Frontal cortex (tissue), 2 donors: ENCODE measurements around a stretch of chr19.

DNA sequence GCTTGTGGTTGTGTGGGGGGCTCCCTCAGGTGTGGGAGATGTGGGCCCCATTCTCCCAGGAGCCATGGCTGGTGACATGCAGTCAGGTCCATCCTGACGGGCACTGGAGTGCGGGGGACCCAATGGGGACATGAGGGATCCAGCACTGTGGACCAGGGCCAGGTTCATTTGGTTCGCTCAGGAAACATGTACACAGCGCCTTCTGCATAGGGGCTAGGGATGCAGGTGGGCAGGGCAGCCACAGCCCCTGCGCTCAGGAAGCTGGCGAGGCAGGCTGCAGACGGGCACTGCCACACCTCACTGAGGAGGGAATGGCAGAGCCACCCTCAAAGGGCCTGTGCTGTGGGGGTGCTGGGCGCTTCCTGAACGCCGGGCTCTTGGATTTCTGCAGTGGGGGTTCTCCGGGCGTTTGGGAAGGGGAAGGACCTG, 10.3 kb downstream of the GNA11 start:
- RAMPAGE, long total RNA = no peak

DNA sequence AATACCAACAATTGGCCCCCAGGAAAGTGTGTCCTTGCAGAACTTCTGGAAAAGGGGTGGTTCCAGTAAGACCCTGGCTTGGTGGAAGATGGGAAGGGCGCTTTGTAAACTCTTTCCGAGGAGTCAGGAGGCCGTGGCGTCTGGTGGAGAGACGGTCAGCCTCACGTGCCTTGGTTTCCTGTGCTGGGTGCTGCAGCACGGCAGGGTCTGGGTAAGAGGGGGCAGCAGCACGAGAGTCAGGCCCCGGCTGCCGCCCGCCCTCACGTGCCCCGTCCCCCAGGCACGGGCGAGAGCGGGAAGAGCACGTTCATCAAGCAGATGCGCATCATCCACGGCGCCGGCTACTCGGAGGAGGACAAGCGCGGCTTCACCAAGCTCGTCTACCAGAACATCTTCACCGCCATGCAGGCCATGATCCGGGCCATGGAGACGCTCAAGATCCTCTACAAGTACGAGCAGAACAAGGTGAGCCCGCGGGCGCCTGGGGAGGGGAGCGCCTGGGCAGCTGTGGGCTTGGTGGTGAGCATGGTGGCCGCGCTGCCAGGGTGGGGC, 15.8 kb downstream of the GNA11 start:
- RAMPAGE, long total RNA = no peak

GRCh38 chr19:3133325-3134163, 2.3 kb upstream of the GNA15 start:
- RAMPAGE, long total RNA = no peak

DNA sequence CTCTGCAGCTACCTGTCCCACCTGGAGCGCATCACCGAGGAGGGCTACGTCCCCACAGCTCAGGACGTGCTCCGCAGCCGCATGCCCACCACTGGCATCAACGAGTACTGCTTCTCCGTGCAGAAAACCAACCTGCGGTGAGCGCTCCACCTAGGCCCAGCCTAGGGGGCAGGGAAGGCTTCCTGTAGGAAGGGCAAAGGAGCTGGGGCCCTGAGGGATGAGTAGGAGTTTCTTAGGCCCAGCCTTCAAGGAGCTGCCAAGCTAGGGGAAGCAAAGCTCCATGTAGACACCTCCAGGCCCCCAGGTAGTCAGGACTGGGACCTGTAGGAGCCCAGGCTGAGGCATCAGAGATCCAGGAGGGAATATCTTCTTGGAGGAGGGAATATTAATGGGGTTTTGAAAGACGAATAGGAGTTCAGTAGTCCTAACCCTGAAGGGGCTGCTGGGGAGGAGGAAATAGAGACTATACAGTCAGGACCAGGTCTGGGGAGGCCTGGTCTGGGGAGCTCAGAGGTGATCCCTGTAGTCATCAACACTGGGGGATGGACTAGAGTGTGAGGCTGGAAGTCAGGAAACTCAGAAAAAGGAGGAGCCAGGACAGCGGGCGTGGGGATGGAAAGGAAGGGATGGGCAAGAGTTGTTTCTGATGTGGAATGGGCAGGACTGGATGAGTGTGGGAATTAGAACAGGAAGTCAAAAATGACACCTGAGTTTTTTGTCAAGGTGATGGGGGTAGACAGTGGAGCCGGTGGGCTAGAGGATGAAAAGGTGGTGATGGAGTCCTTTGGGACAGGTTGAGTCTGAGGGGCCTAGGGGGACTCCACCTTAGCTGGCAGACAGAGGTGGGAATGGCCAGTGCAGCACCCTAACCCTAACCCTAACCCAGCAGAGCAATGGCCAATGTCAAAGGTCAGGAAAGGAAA, 16.1 kb downstream of the GNA15 start:
- RAMPAGE, long total RNA = no peak

DNA sequence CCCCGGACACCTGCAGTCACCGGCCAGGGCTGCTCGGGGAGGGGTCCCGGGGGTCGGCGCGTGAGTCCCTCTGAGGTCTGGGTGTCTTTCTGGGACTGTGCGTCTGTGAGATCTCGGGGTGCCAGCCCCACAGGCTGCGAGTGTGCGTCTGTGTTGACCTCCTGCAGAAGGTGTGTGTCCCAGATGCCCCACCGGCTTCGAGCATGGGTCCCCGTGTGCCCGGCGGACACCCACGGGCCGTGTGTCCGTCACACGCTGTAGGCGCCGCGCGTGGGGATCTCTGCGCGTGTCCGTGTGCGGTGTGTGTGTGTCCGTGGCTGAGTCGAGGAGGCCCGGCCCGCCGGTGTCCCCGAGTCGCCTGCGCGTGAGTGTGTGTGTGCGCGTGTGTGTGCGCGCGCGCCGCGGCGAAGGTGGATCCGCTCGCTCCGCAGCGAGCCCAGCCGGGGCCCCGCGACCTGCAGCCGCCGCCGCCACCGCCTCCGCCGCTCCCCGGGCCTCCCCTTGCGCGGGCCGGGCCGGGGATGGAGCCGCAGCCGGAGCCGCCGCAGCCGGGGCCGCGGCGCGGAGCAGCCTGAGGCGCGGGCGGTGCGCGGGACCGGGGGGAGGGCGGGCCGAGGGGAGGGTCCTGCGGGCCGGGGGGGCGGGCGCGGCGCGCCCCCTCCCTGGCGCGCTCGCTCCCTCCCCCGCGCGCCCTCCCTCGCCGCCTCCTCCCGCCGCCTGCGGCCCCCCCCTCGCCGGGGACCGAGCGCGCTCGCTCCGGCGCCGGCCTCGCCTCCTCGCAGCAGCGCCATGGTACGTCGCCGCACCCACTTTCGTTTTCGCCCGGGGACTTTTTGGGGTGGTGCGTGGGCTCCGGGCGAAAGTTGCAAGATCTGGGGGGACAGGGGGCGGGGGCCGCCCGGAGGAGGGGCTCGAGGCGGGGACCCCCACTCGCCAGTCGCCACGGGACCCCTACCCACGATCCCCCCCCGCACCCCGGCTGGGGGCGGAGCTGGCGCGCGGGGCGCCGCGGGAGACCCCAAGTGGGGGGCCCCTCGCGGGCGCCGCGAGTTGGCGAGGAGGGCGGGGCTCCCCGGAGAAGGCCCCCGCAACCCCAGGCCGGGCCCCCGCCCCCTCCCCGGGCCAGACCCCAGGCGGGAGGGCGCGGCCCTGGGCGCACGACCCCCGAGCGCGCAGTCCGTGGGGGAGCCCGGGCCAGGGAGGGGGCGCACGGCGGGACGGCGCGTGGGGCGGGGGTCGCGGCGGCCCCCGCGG, 7.1 kb upstream of the NFIC start:
- RAMPAGE, long total RNA = no peak

- RAMPAGE, long total RNA = no peak
Measured at GRCh38 chr19:3367064-3367954, 926 bp downstream of the NFIC start.

GRCh38 chr19:3375208-3376002, 9.0 kb downstream of the NFIC start:
- RAMPAGE, long total RNA = no peak

DNA sequence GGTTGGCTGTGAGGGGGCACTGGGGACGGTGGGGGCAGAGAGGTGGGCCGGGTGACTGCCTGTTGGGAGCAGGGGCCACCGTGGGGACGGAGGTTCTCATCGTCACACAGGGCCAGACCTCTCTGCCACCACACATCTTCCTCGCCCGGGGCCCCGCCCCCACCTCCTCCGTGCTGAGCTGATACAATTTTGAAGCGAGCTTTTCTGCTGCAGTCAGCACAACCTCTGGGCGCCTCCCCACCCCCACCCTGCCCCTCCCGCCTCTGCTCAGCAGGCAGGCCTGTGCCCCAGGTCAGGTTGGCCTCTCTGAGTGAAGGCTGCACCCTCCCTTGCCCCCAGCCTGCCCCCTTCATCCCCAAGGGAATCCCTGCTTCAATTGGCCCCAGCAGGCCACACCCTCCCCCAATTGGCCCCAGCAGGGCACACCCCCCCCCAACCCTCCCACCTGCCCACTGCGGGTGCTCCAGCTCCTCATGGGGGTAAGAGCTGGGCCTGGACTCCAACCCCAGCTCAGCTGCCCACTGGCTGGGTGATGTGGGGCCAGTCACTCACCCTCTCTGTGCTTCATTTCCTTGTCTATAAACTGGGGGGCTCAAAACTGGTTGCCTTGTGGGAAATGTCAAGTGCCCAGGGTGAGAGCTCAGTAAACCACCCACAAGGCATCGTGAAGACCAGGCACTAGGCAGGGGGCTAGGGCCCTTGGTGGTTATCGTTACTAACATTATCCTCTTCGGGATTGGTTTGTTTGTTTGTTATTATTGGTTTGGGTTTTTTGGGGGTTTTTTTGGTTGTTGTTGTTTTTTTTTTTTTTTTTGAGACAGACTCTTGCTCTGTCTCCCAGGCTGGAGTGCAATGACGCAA, 18.6 kb downstream of the NFIC start:
- RAMPAGE, long total RNA = no peak

DNA sequence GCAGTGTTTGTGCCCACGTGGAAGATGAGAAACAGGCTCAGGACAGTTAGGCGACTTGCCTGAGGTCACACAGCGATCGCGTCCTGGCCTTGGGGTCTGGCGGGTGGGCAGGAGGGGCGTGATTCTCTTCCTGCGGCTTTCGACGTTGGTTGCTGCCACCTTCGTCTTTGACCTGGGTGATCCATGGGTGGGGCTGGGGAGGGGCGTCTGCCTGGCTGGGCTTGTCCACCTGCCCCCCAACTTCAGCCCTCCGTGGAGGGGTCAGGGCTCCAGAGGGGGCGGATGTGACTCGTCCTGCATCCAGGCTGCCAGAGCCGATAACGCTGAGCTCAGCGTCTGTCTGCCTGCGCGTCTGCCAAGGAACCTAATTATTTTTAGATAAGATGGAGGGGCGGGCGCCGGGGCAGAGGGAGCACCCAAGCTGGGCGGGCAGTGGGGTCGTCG, 57.0 kb downstream of the SMIM24 start:
- RAMPAGE, long total RNA = no peak

DNA sequence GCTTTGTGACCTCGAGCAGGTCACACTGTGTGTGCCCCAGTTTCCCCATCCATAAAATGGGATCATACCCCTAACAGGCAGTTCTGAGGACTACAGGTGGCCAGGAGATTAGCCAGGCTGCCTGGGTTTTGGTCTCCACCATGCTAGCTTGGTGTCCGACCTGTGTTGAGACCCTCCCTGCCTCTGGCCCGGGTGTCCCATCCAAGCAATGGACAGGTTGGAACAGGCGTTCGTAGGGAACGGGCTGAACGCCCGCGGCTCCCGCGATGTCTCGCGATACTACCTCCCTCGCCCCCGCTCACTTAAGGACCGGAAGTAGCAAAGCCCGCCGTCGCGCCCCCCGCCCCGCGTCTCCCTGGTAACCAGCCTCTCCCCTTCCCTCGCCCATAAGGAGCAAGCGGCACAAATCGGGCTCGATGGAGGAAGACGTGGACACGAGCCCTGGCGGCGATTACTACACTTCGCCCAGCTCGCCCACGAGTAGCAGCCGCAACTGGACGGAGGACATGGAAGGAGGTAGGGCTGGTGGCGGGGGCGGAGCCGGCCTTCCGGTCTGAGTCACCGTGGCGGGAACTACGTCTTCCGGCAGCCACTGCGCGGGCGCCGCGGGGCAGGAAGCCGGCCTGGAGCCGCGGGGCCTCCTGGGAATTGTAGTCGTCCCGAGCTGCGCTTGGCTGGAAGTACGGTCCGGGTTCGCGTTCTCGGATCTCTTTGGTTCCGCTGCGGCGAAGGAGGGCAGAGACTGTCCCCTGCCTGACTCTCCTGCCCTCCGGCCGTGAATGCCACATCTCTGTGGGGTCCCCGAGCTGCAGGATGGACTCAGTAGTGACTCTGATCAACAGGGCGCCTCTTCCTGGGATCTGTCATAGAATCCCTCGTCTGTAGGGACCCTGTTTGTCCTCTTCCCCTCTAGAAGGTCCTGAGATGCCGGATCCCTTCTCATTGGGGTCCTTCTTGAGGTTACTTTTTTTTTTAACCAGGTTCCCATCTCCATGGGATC, 45.3 kb downstream of the SMIM24 start:
- RAMPAGE, long total RNA = no peak

GRCh38 chr19:3458532-3459278, 21.6 kb downstream of the SMIM24 start:
- RAMPAGE, long total RNA = no peak

- RAMPAGE, long total RNA = no peak
Measured at GRCh38 chr19:3516608-3517460, 10.7 kb downstream of the FZR1 start.

DNA sequence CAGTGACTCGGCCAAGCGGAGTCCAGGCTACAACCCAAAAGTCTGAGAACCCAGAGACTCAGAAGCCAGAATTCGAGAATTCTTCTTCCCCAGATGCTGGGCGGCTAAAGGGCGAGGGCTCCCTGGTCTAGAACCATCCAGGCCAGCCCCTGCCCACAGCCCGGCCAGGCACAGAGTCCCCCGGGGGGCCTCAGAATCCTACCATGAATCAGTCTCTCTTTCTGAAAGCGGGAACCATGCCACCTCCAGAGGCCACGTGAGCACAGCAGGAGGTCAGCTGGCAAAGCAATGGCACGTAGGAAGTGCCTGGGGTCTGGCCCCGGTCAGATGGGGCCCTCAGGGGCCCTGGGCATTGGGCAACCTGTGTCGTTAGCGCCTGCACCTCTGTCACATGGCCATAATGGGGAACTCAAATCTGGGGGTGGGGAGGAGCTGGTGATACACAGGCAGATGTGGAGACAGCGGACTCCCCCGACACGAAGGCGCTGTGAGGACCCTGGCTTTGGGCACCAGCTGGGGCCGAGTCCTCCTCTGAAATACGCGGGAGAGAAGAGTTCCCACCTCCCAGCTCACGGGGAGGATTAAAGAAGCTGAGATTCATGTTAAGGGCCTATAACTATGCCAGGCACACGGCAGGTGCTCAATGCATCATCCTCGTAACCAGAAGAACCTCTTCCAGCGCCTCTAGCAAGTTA, 8.7 kb downstream of the MFSD12 start:
- RAMPAGE, long total RNA = no peak

DNA sequence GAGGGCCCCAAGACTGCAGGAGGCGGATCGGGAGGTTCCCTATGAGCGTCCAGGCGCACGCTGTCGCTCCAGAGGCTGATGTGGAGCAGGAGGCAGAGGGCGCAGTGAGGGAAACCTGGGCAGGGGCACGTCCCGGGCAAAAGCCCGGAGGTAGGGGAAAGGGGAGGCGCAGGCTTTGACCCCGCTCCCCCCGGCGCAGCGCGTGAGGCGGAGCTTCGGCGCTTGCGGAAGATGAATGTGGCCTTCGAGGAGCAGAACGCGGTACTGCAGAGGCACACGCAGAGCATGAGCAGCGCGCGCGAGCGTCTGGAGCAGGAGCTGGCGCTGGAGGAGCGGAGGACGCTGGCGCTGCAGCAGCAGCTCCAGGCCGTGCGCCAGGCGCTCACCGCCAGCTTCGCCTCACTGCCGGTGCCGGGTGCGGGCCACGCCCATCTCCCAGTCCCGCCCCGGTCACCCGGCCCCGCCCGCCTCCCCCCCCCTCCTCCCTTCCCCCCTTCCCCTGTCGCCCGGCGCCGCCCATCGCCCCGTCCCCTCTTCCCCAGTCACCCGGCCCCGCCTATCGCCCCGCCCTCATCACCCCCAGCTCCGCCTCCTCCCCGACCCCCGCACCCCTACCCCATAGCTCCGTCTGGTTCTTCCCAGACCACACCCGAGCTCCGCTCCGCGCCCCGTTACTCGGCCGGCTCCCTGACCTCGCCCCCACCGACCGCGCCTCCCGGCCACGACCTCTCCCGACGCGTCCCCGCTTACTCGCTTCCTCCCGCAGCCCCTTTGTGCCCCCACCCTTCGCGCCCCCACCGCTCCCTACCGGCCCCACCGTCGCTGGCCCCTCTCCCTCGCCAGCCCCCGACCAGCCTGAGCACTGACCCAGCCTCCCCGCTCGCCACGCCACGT, 4.2 kb downstream of the HMG20B start:
- RAMPAGE, long total RNA = no peak

DNA sequence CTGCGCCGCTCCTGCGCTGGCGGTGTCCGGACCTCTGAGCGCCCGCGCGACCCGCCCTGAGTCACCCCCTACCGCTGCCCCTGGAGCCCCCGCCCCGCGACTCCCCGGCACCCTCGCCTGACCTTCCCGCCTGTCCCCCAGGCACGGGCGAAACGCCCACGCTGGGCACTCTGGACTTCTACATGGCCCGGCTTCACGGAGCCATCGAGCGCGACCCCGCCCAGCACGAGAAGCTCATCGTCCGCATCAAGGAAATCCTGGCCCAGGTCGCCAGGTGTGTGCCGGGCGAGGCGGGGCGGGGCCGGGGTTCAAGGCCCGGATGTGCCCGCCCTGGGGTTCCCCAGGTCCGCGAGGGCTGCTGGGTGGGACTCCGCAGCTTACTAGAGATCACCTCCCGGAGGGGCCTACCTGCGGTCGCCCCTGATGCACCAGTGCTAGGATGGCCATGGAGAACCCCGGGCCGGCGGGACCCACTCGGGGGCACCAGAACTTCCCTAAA, 5.1 kb downstream of the HMG20B start:
- RAMPAGE, long total RNA = no peak

DNA sequence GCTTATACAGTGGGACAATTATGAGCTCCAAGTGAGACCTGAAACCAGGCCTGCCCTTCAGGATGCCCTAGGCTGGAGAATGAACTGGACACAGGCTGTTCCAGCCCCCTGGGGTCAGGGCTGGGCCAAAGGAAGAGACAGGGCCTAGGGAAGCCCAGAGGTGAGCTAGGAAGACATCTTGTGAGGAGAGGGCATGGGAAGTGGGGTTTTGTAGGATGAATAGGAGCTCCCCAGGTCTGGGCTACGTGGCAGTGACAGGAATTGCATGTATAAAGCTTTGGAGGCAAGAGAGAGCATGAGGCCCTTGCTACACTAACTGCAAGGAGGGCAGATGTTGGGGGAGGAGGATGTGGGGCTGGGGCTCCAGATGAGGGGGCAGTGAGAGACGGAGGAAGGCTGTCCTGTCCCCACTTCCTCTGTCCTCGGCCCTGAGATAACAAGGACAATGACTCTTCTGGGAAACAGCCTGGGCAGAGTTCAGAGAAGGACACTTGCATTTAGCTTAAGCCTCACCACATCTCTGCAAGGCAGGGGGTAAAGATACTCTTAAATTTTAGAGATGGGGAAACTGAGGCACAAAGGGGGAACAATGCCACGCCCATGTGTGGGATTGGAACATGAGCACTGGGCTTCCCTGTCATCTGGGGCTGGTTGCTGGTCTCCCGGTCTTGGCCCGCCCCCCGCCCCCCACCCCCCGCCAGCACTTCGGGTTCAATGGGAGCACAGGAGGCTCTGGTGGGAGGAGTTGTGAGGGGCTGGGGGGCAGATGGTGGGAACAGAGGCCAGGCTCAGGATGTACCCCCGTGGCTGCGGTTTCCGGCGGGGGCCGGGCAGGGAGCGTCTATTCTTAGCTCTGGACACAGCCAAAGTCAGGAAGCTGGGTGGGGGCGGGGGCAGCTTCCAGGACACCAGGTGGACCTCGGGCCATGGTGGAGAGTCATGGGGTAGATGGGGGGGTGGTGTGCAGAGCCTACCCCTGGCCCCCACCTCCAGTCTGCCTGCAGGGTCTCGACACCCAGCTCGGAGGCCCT, 1.7 kb upstream of the TBXA2R start:
- RAMPAGE, long total RNA = no peak

DNA sequence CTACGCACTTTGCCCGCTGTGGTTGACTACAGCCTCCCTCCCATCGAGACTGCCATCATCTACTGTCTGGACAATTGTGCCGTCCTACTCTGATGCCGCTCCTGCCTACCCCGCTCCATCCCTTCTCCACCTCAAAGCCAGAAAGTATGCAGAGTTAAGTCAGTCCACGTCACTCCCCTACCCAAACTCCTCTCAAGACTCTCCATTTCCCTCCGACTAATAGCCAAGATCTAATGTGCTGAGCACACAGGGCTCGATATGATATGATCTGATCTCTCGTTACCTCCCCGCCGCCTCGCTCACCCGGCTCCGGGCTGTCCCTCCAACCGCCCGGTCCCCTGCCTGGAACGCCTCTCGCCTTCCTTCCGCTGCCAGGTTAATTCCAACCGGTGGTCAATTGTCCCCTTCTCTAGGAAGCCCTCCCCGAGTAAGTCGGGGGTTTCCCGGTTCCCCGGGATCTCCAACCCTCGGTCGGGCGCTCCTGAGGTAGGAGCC, 475 bp downstream of the CACTIN start:
- RAMPAGE, long total RNA = no peak

DNA sequence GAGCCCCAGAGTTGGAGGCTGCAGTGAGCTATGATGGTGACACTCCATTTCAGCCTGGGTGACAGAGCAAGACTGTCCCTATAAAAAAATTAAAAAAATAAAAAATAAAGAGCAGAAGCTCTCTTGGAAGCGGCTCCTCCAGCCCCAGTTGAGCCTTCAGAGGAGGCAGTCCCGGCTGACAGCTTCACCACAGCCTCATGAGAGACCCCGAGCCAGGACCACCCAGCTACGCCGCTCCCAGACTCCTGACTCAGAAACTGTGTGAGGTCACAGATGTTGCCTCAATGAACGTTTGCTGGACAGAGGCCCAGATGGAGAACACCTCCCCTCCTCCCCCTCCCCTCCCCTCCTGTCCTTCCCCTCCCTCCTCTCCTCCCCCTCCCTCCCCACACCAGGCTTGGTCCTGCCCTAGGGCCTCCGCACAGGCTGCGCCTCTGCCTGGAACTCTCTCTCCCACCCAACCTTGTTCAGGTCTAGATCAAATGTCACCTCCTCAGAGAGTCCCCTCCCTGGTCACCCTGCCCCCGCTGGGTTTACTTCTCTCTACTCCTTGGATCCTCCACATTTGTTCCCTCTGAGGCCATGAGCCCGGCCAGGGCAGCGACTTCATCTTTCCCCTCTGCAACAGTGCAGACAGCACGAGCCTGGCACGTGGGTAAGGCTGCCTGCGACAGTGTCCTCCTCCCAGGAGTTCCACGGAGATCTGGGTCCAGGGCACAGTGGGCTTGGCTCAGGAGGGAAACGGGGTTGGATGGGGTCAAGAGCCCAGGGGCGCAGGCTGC, 17.5 kb downstream of the PIP5K1C start:
- RAMPAGE, long total RNA = no peak

- RAMPAGE, long total RNA = no peak
Measured at GRCh38 chr19:3687529-3688241, 12.6 kb downstream of the PIP5K1C start.

DNA sequence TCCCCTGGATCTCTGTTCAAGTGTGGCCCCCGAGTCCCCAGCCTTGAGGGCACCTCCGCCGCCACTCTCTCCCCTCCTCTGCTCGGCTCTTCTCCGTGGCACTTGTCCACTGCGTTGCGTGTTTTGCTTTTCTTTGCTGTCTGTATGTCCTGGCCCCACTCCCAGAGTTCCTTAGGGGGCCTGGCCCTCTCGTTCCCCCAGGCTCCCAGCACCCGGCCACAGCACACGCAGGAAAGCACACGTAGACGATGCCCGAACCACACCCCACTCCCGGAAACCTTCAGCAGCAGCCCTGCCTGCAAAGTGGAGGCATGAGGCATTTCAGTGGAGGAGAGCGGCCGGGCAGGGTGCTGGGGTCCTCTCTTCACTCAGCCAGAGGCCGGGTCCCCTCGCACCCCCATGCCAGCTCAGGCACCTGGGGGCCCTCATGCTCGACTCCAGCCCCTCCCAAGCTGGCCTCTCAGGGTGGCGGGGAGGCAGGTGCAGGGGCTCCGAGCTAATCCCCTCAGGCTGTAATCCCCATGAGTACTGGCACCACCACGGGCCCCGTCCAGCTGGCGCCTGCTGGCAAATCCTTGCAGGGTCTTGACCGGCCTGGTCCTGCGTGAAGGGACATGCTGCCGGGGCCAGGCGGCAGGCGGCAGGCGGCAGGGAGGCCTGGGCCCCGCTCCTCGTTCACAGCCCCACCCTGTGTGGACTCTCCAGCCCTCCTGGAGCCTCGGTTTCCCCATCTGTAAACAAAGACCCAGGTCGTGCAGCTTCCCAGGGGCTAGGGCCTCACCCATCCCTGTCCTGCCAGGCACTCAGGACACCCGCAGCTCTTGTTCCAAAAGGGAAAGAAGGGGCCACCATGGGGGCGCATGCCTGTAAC, 7.1 kb downstream of the PIP5K1C start:
- RAMPAGE, long total RNA = no peak